ReNcell CX (cell line): ENCODE measurements around a stretch of chr20.

GRCh38 chr20:52230518-52230890 is 38.9 kb upstream of the ZFP64 start:
- PRO-cap, result no peak

DNA sequence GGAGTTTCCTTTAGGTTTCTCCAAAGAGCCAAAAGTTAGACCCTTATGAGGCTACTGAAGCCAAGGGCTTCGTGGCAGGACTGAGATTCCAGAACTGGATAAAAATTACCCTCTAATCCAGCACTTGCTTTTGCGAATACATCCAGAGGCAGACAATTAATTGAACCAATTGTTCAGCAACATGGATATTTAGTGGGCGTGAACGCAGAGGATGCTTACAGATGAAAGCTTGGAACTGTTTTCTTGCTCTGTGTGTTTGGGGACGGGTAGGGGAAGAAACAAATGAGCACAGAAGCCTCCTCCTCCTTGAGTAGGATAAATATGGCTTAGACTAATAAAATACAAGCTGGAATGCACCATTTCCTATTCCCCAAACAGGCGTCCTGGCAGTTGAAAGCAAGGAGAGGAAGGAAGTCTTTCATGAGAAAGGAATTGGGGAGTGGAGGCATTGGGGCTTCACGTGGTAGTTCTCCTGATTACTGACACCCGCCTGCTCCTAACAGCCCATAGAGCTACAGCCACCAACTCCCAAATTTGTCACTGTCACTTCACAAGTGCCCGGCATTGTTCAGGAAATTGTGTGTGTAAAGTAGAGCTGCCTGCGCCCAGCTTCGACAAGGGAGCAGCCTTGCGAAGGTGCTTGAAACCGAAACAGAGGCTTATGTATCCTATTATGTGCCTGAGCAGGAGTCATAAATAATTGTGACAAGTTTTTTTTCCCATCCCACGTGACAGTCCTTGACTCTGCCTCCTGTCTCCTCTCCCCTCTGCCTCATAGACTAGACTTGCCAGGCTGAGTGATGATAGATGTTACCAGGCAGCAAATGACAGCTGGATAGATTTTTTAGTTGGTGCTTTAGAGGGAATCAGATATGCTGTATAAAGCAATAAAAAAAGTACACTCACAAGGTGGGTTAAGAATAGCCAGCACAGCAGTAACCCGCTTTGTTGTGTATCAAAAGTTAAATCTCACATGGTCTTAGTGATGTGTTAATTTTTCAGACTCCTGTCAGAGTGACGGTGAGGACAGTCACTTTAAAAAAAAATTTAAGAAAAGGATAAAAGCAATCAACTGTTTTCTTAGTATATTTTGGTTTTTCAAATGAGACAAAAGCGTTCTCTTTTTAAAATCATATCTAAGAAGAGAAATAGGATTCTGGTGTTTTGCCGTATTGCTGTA is 301.7 kb upstream of the ZFP64 start:
- PRO-cap, result no peak

DNA sequence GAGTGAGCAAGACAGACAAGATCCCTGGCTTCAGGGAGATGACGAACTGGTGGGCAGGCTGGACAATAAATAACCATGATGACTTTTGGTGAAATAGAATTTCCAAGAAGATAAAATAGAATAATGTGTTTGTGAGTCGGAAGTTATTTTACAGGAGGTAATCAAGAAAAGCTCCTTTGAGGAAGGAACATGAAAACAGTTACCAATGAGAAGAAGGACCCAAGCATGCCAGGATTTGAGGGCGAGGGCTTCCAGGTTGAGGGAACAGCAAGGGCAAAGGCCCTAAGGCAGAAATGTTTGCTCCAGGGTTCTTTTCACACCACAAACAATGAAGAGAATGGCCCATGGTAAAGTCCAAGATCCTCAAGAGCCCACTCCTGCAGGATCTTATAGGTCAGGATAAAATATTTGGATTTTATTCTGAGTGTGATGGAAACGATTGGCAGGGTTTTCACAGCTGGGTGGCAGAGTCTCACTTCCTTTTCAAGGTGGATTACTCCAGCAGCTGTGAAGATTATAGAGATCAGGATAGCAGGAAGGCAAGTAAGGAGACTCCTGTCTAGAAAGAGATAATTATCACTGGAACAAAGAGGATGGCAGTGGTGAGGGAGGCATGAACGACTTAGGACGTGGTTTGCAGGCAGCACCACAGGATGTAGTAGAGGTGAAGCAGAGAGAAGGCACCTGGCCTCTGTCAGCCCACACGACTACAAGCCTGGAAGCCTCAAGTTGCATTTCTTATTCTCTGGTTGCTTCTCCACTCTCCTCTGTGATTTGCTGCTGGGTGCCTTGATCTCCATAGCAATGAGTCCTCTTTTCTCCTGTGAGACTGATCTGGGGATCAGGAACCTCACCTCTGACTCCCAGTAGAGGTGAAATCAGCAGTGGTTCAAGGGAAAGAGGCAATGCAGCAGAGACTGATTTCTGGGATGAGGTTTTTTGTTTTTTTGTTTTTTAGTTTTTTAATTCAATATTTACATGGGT is 62.6 kb downstream of the TSHZ2 start:
- PRO-cap, result no peak

GRCh38 chr20:53149243-53149764 is 177.1 kb downstream of the TSHZ2 start:
- PRO-cap, result no peak

DNA sequence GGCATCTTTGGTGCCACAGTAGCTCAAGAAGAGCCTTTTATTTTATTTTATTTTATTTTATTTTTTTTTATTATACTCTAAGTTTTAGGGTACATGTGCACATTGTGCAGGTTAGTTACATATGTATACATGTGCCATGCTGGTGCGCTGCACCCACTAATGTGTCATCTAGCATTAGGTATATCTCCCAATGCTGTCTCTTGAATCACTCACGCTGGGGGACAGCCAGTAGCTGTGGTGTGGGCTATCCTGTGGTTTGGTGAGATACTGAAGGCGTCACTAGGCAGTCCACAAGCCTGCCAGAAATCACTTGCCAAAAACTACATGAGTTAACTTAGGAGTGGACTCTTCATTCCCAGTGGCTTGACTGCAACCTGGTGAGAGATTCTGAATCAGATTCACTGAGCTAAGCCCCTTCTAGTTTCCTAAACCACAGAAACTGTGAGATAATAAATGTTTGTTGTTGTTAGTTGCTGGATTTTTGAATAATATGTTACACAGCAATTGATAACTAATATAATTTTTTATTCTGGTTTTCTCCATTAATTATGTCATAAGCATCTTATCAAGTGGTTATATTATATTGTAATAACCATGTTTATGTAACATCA is 191.3 kb downstream of the TSHZ2 start:
- PRO-cap, result no peak

- PRO-cap, result no peak
Measured at GRCh38 chr20:53413109-53413619, 180.5 kb downstream of the ZNF217 start.

DNA sequence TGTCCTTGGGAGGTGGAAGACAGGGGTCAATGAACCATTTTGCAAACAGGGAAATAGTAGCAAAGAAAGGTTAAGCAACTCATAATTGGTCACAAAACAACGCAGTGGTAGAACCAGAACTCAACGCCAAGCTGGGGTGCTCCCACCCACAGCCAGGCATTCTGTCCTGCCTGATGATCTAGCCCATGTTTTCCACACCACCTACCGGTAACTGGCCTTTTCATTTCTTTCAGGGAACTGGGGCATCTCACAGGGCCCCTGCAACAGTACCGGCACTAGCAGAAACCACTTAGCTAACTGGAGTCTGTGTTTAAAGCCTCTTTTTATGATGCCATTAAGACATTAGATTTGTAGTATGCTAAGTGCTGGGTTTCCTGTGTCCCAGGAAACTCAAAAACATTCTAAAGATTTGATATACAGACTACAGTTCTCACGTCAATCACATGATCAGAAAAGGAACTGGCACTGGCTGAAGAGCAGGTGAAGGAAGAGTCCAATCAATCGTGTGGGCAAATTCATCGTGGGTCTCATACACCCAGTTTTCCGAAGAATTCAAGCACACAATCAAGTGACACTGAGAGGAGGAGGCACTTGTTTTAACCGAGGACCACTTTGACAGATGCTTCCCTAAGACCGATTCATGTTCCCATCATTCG is 13.7 kb downstream of the ZNF217 start:
- PRO-cap, result no peak

- PRO-cap, result no peak
Measured at GRCh38 chr20:53592012-53592529, 1.6 kb downstream of the ZNF217 start.

GRCh38 chr20:53652043-53653028 is 58.7 kb upstream of the ZNF217 start:
- PRO-cap, result no peak

DNA sequence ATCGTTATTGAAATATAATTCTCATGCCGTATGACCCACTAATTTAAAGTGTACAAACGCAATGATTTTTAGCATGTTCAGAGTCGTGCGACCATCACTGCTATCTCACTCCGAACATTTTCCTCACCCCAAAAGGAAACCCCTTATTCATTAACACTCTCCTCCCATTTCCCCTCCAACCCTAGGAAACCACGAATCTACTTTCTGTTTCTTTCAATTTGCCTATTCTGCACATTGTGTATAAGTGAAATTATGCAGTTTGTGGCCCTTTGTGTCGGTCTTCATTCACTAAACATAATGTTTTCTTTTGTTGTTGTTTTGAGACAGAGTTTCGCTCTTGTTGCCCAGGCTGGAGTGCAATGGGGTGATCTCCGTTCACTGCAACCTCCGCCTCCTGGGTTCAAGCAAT is 99.6 kb upstream of the ZNF217 start:
- PRO-cap, result no peak

- PRO-cap, result no peak
Measured at GRCh38 chr20:53711656-53712045, 118.0 kb upstream of the ZNF217 start.

DNA sequence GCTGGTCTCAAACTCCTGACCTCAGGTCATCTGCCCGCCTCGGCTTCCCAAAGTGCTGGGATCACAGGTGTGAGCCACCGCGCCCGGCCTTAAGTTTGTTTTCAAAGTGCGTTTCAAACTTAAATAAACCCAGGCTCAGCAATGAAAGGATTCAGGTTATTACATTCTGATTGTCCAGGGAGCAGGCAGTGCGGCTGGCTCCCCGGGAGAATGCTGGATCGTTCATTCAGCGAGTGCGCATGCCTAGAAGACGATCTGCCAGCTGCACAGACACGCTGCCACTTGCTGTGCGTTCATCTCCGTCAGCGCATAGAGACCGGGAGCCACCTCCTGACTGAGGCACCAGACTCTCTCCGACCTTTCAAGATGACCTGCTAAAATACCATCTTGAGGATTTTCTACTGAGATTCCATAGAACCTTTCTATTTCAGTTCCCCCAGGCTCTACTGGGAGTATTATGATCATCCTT is 163.9 kb upstream of the ZNF217 start:
- PRO-cap, result no peak

DNA sequence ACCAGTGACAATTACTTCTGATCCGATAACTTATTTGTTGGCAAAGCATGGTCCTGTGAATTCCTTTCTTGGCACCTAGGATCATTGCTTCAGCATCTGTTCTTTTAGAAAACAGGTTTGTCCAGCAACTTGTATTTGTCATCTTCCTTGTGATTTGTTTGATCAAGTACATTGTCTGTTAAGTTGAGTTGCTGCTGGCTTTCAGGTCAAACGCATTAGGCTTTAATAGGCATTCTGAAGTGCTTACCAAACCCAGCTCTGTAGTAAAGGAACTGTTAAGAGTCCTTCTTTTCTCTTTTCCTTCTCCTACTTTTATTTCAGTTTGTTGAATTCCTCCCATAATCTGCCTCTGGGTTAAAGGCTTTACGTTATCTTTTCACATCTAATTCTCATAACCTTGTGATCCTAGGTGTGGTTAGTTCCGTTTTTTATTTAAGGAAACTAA is 192.5 kb upstream of the ZNF217 start:
- PRO-cap, result no peak

DNA sequence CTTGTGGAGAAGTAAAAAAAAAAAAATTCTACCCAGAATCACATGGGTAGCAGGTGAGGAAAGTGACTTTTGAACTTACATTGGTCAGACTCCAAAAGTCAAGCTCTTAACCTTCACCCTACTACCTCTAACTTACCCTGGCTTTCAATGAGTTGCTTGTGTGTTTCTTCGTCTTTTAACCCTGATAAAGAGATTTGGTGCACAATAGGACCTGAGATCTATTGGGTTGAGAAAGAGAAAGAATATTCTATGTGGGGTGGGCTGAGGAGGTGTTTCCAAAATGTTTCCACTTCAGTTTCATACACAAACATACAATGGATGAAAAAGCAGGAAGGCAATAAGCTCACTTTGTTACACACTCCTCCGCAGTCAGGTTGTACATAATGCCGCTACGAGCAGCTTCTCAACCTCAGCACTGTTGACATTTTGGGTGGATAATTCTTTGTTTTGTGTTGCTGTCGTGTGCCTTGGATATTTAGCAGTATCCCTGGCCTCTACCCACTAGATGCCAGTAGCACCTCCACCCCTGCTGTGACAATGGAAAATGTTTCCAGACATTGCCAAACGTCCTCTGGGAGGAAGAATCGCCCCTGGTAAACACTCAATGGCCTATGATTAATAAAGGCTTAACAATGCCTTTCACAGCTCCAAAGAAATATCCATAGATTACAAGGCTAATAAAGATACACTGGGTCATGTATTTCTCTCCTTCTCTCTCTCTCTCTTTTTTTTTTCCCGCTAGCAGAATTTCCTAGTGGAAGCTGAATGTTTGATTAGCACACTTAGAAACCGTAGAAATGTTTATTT is 193.1 kb upstream of the ZNF217 start:
- PRO-cap, result no peak

DNA sequence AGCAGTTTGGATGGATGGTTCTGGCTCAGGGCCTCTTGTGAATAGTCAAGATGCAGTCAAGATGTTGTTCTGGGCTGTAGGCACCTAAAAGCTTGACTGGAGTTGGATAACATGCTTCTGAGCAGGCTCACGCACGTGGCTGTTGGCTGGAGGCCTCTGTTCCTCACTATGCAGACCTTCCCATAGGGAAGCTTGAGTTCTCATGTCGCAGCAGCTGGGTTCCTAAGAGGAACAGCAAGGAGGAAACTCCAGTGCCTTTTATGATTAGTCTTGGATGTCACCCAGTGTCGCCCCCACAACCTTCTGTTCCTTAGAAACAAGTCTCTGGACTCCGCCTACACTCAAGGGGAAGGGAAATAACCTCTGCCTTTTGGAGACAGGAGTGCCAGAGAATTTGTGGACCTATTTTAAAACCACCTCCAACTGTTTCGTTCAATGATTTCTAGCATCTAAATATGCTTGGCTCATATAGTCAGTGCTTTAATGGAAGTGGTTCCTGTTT is 210.7 kb downstream of the BCAS1 start:
- PRO-cap, result no peak

DNA sequence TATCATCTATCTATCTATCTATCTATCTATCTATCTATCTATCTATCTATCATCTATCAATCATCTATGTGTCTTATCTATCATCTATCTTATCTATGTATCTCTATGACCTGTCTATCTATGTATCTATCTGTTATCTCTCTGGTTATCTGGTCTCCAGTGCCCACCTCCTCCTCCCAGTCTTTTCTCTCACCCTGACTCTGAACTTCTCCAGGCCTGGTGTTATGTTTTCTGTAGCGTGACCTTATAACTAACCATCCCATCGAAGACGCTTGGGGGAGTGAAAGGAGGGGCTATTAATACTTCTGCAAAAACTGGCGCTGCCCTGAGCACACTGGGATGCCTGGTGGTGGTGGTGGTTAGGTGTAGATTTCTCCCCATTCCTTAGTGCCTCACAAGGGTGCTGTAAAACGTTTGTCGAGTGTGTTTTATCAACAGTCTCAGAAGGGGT is 156.3 kb downstream of the BCAS1 start:
- PRO-cap, result no peak

DNA sequence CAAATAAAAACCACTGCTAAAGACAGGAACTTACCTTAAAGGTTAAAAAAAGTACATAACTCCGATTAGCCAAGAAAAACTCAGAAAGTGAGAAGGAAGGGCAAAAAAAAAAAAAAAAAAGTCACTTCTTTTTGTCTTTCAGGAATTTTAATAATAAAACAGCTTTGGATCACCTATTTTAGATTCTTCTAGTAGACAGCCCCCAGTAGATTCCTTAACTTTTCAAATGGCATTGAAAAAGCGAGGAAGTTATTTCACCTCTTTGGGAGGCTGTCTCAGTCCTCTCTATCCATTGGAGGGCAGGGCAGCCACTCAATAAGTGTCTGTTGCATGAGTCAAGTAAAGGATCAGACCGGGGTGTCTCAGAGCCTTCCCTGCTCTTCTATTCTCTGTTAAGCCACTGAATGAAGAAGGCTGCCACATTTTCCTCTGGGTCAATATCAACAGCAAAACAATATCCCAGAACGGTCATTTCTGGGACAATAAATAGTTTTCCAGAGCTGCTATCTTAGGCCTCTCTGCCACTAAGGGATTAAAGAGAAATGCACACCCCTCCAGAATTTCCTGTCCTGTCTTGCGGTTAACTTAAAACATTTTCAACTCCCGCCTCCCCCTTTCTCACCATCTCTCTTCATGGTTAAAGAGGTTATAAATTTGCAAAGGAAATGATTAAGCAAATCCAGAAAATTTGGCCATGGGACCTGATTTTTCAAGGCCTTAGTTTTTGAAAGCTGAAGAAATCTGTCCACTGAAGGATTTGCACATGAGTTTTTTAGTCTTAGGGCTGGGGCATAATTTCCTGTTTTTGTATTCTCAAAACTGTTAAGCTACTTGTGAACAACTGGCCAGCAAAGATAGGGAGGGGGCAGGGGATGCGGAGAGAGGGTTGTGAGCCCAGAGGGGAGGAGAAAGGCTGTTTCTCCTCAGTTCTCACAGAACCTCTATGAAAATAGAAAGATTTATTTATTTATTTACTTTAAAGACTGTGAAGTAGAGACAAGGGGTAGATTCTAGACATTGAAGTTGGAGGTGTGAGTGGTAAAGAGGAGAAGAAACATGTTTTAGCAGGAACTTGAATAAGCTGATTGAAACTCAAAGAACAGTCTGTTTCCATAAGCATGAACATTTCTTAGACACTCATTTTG is 135.8 kb downstream of the BCAS1 start:
- PRO-cap, result no peak

DNA sequence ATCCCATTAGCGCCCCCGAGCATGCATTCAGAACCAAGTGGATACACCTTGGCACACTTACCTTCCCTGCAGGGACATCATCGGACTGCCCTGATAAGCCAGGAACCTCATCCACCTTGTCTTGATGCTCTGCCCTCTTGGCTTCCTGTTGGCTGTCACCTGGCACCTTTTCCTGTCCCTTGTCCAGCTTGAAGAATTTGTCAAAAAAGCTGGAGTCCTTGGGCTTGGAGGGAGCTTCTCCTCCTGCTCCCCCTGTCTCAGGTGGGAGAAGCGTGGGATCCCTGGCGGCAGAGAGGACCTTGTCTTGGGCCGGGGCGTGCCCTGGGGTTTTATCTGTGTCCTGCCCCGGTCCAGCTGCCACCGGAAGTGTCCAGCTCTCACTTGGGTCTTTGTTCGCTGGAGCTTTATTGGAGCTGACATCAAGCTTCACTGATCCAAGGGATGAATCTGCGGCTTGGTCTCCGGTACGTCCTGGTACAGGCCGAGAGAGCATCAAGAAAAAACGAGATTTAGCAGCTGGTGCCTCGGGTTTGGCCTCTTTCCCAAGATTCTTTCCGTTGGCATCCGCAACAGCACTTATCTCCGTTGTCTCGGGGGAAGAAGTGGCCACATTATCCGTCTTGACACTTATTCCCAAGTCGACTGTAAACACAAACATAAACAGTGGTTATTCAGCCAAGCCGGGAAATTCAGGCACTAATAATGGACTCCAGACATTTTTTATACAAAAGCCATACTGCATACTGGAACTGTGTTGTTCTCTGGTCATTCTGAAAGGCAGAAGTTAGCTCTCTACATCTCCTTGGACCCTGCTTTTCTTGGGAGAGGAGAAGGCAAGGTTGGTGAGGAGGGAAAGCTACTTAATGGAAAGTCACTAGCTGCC is 41.8 kb downstream of the BCAS1 start:
- PRO-cap, result no peak

- PRO-cap, result no peak
Measured at GRCh38 chr20:54067413-54068120, 2.8 kb downstream of the BCAS1 start.

DNA sequence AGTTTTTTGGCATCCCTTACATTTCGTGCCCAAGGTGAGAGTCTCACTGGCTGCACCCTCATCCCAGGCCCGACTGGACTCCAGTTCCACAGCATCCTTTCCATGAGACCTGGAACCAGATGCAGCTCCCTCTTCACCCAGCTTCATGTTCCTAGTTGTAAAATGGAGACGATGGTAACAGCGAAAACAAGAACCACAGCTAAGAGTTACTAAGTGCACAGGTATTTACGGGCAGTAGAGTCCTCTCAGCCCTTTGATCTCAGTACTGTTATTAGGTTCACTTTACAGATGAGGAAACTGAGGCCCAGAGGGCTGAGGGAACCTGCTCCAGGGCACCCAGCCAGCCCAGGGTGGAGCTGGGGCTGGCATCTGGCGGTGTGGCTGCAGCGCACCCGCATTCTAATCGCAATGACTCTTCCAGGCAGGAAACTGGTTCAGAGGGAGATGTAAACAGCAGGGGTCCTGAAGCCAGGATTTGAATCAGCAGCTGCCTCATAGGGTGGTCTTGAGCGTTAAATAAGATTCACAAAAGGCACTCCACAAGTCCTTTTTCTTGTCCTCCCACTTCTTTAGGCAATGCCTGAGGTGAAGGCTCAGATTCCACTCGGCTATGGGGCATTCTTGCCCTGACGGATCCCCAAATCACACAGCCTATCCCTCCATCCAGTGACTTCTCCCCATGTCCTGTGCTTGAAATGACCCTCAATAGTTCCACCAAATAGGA is 785 bp downstream of the BCAS1 start:
- PRO-cap, result no peak